Measurements from ENCODE around the gene CAMK2B.

GRCh38 chr7:43076433-43076959, 36.0 kb upstream of the HECW1 start:
- PRO-cap, result no peak

DNA sequence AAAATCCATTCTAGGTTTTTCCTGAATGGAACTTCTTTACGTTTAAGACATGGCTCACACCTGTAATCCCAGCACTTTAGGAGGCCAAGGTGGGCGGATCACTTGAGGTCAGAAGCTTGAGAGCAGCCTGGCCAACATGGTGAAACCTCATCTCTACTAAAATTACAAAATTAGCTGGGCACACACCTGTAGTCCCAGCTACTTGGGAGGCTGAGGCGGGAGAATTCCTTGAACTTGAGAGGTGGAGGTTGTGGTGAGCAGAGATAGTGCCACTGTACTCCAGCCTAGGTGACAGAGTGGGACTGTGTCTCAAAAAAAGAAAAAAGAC, 5.6 kb downstream of the STK17A start:
- PRO-cap, result no peak

GRCh38 chr7:43663095-43663664, 66.1 kb downstream of the COA1 start:
- PRO-cap, result no peak

- PRO-cap, result no peak
Measured at GRCh38 chr7:43778448-43779019, 20.1 kb downstream of the BLVRA start.

DNA sequence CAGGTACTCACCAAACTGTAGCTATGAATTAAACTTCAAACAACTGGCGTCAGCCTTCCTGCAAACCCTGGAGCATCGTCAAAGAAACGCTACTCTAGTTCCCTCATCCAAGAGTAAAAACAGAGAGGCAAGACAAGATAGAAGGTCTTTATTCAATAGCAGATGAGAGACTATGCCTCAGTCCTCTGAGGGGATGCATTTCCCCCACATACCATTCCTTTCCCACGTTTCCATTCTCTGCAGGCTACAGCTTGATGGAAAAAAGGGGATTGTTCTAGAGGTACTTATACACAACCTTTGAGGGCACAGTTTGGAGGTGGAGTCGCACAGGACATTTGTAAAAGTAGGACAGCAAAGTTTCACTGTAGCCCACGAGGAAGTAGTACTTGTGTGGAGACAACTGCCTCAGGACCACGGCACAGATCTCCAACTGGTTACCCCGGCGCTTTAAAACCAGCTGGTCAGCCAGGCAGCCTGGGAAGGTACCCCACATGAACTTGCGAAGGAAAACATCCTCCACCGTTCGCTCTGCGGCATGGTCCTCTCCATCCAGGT, 2.8 kb downstream of the MRPS24 start:
- PRO-cap, result no peak

DNA sequence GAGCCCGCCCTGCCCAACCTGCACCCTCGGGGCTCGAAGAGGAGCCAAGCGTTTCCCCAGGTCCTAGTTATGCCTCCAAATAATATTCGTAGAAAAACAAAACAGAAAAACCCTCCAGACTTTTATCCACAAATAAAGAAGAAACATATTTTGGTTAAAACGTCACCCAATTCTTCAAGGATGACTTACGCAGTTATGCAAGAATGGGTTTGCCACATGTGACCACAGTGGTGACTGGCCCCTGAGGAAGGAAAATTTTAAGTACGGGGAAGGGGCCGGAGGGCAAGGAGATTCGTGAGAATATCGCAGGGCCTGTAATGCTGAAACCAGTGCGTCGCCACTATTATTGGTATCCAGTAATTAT, 494 bp upstream of the MRPS24 start:
- PRO-cap, result no peak

DNA sequence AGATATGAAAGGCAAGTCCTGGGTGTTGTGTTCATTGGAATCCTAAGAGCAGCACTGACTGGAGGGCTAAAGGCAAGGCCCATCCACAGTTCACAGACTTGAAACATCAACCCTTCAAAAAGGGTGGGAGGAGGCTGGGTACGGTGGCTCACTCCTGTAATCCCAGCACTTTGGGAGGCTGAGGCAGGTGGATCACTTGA, 5.1 kb upstream of the MRPS24 start:
- PRO-cap, result no peak

- PRO-cap, result no peak
Measured at GRCh38 chr7:43906964-43907266, 519 bp upstream of the URGCP start.

DNA sequence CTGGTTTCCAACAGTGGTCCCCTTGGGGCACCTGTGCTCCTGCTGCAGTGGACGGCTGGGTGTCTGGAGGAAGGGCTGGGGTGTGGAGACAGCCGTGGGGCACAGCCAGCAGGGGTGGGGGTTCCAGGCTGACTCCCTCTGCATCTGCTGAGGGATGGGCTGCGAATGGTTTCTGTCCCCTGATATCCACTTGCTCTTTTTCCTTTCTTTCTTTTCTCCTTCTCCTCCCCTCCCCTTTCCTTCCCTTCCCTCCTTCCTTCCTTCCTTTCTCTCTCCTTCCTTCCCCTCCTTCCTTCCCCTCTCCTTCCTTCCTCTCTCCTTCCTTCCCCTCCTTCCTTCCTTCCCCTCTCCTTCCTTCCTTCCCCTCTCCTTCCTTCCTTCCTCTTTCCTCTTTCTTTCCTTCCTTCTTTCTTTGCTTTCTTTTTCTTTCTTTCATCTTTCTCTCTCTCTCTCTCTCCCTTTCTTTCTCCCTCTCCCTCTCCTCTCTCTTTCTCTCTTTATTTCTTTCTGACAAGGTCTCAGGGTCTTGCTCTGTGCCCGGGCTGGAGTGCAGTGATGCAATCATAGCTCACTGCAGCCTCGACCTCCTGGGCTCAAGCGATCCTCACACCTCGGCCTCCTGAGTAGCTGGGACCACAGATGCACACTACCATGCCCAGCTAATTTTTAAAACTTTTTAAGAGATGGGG, 20.2 kb upstream of the SPDYE1 start:
- PRO-cap, result no peak

- PRO-cap, result no peak
Measured at GRCh38 chr7:44140965-44141164, 267 bp downstream of the MYL7 start.

DNA sequence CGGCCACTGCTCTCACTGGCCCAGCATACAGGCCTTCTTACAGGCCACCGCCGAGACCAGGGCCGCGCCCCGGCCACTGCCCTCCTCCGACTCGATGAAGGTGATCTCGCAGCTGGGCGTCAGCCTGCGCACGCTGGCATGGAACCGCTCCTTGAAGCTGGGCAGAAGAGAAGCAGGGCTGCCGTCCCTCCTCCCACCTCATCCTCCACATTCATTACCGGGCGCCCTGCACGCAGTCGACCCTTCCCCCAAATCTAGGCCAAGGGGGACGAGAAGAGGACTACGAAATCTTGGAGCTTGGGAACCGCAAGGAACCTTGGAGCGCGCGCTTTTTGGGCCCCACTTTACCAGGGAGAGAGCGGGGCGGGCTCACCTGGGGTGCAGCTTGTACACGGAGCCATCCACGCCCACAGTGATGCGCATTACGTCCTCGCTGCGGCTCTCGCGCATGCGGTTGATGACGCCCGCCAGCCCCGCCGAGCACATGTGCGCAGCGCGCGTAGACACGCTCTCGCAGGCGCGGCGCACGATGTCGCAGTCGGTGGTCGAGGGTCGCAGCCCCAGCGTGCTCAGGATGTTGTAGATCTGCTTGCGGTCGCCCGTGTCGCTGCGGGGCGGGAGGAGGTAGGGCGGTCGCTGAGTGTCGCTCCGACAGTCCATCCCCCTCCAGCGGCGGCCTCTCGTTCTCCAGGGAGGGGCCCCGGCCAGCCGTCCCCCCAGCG, 4.2 kb upstream of the MYL7 start:
- PRO-cap, result unidirectional peak, plus-strand start at position 457 of the sequence

DNA sequence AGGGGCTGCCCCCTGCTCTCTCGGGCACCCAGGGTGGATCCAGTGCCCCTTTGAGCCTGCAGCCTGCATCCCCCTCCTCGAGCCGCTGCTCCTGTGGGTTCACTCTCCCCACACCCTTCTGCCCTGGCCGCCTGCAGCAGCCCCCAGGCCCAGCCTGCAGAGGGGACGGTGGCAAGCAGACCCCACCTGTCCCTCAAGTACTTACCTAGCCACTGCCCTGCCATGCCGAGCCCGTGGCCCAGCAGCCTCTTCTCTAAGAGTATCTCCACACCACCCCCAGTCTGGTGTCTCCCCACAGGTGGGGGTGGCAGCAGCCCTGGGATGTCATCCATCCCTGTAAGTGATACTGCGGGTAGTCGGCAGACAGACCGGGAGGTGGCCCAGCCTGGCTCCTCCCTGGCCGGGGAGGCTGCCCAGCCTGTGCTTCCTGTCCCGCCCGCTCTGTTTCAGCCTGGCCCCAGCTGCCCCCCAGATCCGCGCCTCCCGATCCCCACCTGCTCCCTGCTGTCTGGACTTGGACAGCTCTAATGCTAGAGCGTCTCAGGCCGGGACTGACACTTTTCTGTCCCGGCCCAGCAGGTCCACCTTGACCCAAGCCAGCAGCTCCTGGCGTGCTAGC, 24.9 kb downstream of the YKT6 start:
- PRO-cap, result no peak

GRCh38 chr7:44325229-44326328, at the start of gene CAMK2B:
TSS of gene CAMK2B (minus strand) at chr7:44325594.
- PRO-cap, result bidirectional peak, plus-strand start at chr7:44325604, minus-strand start at chr7:44325477

DNA sequence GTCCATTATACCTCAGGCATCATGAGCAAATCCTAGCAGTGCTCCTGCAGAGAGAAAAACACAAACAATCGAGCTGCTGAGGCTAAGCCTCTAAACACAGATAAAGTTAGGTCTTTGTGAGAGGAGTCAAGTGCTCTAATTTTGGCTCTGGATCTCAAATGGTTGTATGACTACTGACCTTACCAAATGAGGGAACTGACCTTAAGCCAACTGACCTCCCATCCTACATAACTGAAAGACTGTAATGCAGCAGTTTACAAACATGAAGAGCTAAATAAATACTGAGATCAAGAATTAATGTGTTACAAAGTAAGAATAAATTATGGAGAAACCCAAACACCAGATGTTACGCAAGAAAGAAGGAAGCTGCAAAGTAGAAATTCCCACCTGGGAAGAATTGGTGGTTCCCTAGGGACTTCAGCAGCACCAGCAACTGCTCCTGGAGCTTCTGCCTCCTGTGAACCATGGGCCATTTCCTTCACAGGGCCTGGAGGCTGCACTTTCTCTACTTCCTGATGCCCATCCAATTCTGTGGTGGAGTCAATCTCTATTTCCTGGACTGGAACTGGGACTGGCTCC, 5.8 kb downstream of the NUDCD3 start:
- PRO-cap, result no peak

DNA sequence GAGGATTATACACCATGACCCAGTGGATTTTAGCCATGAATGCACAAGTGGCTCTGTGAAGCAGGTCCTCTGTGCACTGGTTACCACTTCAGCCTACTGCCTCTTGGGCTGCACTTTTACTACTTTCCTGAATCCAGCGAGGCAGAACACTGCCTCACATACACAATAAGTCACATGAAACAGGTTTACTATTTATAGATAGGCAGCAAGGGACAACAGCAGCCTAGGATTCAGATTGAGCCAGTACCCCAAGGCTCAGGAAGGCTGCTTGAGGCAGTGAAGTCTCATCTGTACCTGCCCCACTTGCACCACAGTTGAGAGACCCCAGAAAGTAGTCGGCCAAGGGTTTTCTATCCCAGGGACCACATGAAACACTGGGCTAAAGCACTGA, 10.4 kb upstream of the OGDH start:
- PRO-cap, result no peak

GRCh38 chr7:44621242-44621672, 14.8 kb downstream of the OGDH start:
- PRO-cap, result no peak

GRCh38 chr7:44802656-44803292, 6.3 kb downstream of the PPIA start:
- PRO-cap, result no peak

DNA sequence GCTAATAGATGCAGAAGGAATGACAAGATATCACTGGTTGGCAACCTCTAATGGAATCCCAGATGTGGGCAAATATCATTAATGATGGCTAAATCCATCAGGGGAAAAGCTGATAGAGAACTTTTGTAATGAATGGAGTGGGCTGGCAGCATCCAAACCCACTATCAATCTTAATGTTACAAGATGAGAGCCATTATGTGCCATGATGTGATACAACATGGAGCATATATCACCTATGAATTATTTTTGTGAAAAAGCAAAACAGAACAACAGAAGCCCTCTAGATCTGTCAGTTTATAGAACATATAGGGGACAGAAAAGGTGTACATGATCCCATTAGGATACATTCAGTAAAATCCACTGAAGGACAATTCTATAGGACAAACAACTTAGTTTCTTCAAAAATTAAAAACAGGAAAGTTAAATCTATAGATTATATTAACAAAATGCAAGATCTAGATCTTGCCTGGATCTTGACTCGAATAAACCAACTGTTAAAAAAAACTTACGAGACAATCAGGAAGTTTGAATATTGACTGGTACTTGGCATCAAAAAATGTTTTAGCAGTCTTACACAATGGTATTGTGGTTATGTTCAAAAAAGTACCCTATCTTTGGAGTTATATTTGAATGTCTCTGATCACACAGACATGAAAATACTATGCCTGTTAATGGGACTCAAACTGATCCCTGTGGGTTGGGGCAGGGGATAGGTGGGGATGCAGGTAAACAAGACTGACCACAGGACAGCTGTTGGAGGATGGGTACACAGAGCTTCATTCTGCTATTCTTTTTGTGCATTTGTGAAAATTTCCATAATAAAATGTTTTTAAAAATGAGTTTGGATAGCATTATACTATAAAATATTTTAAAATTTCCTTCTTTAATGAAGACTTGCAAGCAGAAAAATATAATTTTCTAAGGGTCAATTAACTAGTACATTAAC, 15.9 kb downstream of the H2AZ2 start:
- PRO-cap, result no peak

GRCh38 chr7:44880443-44880957, 4.8 kb downstream of the PURB start:
- PRO-cap, result no peak

GRCh38 chr7:44882163-44883428, 2.7 kb downstream of the PURB start:
- PRO-cap, result no peak